Subcutaneous preadipocyte (primary cell): ENCODE measurements around the genes ISL2, PSTPIP1 and PEAK1.

GRCh38 chr15:75941466-75942680, 38.2 kb downstream of the FBXO22 start:
- CAGE, long polyA plus RNA: no peak

GRCh38 chr15:76215555-76216180, 95.6 kb downstream of the ETFA start:
- CAGE, long polyA plus RNA: no peak

GRCh38 chr15:76300270-76301025, 10.8 kb downstream of the ETFA start:
- CAGE, long polyA plus RNA: no peak

DNA sequence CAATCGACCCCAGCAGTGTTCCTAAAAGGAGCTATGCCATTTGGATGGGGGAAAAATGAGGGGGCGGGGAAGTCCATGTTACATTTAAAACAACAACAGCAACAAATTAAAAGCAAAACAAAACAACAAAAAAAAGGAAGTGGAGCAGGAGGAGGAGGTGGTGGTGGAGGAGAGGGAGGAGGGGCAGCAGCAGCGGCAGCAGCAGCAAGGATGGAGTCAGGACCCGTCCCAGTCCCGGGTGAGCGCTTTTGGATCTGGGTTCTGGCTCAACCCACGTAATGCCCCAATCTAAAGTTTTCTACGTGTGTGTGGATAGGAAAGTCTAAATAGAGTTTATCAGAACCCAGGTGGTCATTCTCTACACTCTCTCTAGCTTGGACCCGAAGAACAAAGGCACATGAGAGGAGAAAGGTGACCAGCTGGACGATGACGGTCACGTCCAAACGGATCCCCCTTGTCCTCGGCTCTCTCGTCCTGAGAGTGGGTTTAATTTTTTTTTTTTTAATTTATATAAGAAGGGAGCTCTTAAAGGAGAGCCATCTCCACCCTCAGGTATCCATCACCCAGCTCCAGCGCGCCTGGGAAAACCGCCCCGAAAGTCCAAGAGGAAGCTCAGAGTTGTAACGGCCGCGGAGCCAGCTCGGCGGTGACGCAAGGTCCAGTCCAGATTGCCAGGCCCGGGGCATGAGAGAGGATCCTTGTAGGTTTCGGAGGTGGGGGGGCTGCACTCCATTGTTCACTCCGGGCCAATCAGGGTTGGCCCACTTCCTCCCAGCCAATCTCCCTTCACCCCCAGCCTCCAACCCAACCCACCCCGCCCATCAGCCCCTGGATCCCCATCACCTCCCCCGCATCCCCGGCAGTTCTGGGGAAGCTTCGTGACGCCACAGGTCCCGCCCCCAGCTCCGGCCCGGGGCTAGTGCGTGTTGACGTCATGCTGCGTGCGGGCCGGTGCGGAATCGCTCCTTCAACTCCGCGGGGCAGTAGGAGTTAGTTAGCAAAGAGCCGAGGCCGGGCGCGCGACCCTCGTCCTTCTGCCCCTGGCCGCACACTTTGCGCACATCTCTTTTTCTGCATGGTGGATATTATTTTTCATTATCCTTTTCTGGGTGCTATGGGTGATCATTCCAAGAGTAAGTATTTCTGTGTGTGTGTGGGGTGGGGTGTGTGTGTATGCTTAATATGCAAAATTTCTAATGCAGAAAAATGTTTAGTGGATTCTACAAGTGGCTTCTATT, at the start of gene ISL2:
Gene ISL2 (plus strand): TSS at position 965 of the 1,238 bp plus-strand sequence.
- CAGE, long polyA plus RNA: no peak

DNA sequence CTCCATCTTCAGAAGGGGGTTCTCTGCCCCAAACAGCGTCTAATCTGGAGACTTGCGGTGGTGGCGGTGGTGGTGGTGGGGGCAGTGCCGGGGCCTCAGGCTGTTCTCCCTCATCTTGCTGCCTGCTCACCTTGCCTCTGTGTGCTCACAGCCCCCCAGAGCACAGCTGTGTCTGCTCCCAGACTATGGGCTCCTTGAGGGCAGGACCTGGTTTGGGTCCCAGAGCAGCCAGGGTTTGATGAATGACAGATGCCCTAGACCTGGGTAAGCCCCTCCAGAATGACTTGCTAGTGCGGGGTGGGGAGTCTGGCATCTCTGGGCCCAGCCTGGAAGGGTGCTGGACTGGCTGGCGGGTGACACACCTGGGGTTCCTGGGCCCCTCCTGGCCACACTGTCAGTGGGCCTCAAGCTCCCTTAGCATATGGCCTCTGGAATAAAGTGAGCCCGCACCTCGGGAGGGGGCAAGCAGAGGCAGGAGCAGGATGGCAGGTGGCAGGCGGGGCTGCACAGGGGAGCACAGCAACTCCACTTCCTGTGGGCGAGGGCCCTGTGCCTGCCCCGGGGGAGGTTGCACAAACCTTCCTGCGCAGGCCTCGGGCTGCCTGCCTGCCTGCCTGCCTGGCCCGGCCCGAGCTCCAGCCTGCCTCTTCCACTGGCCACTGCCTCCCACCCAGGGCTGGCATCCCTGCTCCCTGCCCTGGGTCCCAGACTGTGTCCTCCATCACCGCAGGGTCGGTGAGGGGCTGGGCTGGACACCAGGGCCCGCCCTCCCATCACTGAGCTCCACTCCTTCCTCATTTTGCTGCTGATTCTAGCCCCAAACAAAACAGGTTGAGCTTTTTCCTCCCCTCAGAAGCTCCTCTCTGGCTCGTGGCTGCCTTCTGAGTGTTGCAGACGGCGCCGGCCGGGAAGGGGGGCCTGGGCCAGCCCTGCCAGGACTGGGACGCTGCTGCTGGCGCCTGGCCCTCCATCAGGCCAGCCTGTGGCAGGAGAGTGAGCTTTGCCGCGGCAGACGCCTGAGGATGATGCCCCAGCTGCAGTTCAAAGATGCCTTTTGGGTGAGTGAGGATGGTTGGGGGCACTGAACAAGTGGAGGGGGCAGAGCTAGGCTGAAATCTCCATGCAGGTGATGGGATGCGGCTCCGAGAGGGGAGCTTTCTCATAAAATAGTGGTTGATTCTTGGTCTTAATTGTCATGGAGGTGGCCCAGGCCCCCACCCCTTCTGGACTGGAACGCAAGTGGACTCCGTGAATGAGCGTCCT, at the start of gene PSTPIP1:
Gene PSTPIP1 (plus strand): TSS at position 575 of the 1,263 bp plus-strand sequence.
- CAGE, long polyA plus RNA: no peak

DNA sequence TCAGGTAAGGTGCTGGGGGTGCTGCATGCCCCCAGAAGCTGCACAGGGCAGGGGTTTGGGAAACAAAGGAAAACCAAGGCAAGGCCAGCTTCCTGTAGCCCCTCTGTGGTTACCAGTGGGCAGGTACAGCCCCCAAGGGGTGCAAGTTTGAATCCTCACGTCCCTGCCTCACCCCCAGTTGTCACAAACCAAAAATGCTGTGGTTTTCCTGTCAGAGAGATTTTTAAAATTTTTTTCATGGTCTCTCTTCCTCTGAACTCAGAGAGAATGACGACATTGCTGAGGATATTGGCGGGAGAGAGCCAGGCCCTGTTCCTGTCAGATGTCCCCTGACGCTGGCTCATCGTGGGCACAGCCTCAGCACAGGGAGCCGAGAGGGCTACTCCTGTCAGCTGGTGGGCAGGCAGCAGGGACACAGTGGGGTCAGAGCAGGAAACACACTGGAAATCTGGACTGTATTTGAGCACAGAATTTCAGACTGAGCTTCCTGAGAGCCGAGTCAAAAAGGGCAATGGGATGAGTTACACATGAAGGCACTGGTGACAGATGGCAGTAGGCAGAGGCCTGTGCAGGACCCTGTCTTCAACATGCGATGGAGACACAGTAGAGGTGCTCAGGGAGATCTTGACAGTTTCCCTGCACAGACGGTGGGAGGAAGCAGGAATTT, 27.1 kb downstream of the PSTPIP1 start:
- CAGE, long polyA plus RNA: no peak

GRCh38 chr15:77036720-77037359, 34.1 kb downstream of the TSPAN3 start:
- CAGE, long polyA plus RNA: no peak

- CAGE, long polyA plus RNA: no peak
These were observed 89.7 kb upstream of the TSPAN3 start for GRCh38 chr15:77160596-77161009.

- CAGE, long polyA plus RNA: no peak
These were observed 134.6 kb downstream of the PEAK1 start for GRCh38 chr15:77285086-77285910.

DNA sequence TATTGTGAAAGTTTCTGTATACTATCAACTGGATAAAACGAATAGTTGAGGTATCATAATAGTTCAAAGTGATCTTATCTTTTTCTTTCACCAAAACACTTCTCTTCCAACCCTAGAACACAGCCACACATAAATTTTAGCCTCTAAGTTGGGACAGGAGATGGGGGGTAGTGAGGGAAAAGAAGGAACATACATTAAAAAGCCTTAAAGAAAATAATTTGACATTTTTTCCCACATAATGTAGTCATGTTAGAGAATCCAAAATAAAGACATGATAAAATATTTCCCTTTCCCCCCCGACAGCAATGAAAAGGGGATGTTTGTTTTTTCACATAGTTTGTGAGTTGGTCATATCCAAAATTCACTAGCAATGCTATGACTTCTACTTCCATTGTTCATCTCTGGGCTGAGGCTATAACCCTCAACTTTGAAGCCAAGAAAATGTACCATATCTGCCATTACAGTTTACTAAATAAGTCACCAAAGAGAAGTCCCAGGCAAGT, 1.7 kb downstream of the PEAK1 start:
- CAGE, long polyA plus RNA: no peak

GRCh38 chr15:77418625-77419059, 1.3 kb downstream of the PEAK1 start:
- CAGE, long polyA plus RNA: no peak

- CAGE, long polyA plus RNA: no peak
These were observed at the start of gene PEAK1 for GRCh38 chr15:77419904-77420852. TSS of gene PEAK1 (minus strand) at chr15:77420104.

- CAGE, long polyA plus RNA: no peak
These were observed 66.3 kb downstream of the HMG20A start for GRCh38 chr15:77486919-77487554.

DNA sequence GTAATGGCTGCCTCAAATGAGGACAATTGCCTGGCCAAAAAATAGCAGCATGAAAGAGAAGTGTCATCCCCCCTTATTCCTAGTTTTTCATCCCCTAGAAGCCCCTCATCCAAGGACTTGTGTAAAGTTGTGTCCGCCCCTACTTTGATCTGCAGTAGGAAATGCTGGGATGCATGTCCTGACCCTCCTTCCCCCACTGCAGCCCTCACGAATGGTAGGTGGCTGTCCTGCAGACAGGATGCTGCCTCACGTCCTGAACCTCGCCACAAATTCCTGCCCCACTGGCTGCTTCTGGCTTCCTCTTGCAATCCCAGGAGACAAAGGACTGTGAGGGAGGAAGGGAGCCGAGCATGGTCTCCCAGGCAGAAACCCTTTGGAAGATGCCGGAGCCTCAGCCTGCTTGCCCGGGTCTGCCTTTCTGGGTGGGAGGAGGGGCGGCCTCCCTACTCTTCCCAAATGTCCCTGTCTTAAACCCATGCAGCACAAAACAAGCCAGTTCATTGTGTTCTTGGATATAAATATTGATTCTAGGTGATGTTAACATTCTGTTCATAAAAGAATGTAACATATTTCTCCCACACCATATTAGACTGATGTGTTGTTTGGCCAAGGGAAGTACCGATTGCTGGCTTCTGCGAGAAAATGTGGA, 75.1 kb downstream of the HMG20A start:
- CAGE, long polyA plus RNA: no peak

- CAGE, long polyA plus RNA: no peak
These were observed 77.3 kb downstream of the HMG20A start for GRCh38 chr15:77497827-77498513.

GRCh38 chr15:77527056-77527790, 105.5 kb downstream of the LINGO1 start:
- CAGE, long polyA plus RNA: no peak

- CAGE, long polyA plus RNA: no peak
These were observed 186.3 kb upstream of the LINGO1 start for GRCh38 chr15:77818805-77819686.

- CAGE, long polyA plus RNA: no peak
These were observed 133.4 kb downstream of the TBC1D2B start for GRCh38 chr15:77943904-77944811.

- CAGE, long polyA plus RNA: no peak
These were observed 74.4 kb downstream of the TBC1D2B start for GRCh38 chr15:78002803-78003822.

- CAGE, long polyA plus RNA: no peak
These were observed 61.1 kb downstream of the TBC1D2B start for GRCh38 chr15:78016410-78016795.